Colic lymph node (tissue), 1 donor: Measurements from ENCODE around the genes REL and FAM161A.

DNA sequence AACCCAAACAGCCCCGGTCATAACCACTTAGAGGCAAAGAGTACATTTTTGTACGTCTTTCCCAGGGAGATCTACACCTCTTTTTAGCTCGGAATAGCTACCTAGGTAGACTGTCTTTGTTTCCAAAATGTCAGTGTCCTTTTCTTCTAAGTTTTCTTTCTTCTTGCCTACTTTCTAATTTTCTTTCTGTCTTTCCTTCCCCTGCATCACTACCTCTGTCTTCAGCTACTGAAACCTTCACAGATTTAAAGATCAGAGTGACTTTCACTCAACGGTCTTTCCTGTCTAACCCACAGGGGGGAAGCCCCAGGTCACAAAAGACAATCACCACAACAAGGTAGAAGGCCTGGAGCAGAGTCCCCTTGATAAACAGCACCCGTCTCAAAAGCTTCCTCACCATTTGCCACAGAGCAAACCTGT is 665.5 kb downstream of the BCL11A start:
- PRO-cap: unidirectional peak, minus-strand start at position 221 of the sequence

GRCh38 chr2:60033320-60033659 is 520.2 kb downstream of the BCL11A start:
- PRO-cap: no peak

DNA sequence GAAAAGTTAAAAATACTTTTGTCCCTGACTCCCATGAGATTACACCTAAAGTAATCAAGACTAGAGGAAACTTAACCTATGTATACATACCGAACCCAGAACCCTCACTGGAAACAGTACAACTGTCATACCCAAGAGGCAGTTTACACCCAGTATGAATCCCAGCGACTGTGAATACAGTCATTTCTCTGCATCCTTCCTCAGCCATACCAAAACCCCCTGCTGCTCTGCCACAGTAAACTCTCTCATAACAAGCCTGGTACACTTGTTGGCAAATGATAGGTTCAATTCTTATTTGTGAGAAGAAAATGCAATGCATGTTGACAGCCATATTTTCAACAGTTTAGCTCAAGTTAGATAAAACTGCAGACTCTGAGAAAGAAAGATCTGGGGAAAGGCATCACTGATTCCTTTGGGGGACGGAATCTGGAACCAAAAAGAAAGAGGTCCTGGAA is 252.4 kb downstream of the BCL11A start:
- PRO-cap: no peak

GRCh38 chr2:60479384-60479986 is 74.0 kb downstream of the BCL11A start:
- PRO-cap: no peak

- PRO-cap: no peak
Observed at GRCh38 chr2:60480554-60480945, 72.9 kb downstream of the BCL11A start.

DNA sequence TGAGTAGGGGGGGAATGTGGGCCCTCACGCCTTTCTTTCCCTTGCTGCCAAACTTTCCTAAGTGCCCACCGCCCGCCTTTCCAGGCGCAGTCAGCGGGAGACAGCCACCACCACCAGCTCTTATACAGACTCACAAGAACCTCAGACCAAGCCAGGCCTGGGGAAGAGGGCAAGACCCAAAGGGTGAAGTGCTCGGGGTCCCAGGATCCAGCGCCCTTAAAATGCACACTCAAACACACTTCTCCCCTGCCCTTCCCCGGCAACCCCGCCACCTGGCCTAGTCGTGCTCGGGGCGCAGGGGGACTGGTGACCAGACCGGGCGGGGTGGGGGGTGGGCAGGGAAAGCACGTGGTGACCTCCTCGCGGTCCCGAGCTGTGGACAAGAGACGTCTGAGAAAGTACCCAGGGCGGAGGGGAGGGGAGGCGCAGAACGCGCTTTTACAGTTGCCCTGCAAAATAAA is 2.3 kb downstream of the BCL11A start:
- PRO-cap: unidirectional peak, plus-strand start at position 280 of the sequence; bidirectional peak, plus-strand start at position 382 of the sequence, minus-strand start at position 305 of the sequence

DNA sequence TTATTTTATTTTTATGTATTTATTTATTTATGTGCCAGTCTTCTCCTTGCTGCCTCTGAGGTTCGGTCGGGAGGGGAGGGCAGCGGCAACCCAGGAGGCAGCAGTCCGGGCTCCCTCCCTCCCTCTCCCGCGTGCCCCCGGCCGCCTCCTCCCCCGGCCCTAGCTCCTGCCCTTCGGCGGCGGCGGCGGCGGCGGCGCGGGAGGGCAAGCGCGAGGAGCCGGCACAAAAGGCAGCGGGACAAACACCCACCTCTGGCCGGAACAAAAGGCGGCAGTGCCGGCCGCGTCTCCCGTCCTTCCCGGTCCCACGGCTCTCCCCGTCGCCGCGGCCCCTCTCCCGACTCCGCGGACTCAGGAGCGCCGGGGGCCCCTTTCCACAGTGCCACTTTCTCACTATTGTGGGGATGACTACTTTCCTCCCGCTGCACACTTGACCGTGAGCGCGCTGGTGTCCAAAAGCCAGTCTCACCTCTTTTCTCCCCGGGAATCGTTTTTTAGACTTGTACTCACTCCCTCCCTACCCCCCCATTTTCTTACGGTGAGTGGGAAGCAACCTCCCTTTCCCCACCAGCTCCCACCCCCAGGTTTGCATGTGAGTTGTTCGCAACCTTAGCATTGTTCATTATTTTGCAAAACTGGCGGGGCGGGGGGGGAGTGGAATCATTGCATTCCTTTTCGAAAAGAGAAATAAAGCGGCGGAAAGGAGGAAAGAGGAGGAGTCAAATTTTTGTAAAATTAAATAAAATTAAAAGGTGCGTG is 1.0 kb downstream of the BCL11A start:
- PRO-cap: unidirectional peak, plus-strand start at position 191 of the sequence

- PRO-cap: no peak
Observed at GRCh38 chr2:60809352-60809821, 53.3 kb downstream of the PAPOLG start.

DNA sequence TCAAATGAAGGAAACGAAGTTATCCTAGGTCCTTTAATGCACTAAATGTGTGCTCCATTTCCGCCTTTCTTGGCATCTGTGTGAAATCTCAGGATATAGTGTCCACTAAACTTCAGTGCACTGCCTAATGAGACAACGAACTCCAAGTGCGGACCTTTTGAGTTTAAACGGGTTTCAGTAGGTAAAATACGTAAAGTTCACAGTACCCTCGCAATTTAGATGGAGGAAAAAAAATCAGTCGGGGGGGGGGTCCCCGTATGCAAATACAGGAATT is 740 bp upstream of the REL start:
- PRO-cap: no peak

GRCh38 chr2:60880971-60881885 is at the start of gene REL:
Gene REL (plus strand): TSS chr2:60881574.
- PRO-cap: bidirectional peak, plus-strand start at chr2:60881057, minus-strand start at chr2:60881173; bidirectional peak, plus-strand start at chr2:60881574, minus-strand start at chr2:60881440

GRCh38 chr2:60926410-60927587 is 45.4 kb downstream of the REL start:
- PRO-cap: no peak

DNA sequence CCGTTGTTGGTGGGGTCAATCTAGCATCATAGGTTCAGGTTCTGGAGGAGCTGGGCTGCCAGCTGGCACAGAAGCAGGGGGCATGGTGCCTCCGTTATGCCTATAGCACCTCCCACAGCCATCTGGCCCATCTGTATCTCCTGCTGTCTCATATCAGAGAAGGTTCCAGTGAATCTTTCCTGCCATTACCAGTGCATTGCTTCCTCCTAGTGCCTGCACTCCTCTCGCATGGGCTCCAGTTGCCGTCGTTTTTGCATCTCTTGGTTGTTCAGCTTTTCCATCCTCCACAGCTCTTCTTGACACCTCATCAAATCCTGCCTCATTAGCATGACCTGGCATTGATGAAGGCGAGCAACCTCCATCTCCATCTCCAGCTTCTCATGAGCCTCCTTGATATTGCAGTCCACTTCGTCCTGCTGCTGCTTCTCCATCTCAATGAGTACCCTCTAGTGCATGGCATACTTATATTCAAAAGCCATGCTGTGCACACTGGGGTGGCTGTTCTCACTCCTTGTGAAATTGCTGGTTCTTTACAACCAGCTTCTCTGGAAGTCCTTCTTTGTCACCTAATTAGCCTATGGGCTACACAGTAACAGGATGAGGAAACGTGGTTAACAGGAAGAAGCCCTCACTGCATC is 55.7 kb downstream of the REL start:
- PRO-cap: no peak

GRCh38 chr2:61005981-61006239 is 11.6 kb upstream of the PEX13 start:
- PRO-cap: no peak

GRCh38 chr2:61065481-61065829 is 216 bp upstream of the SANBR start:
- PRO-cap: bidirectional peak, plus-strand start at chr2:61065871, minus-strand start at chr2:61065686

- PRO-cap: no peak
Observed at GRCh38 chr2:61350211-61350591, 120.7 kb downstream of the USP34 start.

DNA sequence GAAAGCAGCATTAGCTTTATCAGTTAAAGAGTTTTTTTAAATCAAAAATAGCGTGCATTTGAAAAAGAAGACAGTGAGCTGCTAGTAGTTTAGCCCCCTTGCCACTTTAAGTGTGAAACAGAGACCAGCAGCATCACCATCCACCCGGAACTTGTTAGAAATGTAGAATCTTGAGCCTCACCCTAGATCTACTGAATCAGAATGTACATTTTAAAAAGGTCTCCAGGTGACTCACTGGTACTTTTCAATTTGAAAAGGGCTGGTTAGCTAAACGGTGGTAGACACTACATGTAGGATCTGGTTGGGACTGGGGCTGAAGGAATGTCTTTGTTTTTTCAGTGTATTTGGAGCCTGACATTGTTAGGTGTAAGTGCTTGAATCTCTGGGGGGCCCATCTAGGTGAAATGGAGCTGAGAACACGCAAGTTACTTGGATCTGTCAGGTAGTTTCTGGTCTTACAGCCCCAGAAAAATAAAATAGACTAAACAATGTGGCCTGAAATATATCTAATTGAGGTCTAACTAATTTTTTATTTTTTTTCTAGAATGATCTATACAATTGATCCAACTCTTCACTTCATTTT is 44.0 kb upstream of the XPO1 start:
- PRO-cap: no peak

DNA sequence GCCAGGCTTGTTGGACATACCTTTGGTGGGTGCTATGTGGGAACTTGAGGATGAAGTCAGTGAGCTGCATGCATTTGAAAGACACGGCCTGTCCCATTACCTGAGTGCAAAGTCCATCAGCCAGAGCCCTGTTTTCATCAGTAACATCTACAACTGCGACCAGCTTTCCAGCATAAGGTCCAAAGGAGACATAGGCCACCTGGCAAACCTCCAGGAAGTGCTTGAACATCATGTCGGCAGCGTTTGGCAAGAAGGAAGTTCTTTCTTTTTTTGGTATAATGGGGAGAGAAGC is 143.2 kb downstream of the FAM161A start:
- PRO-cap: no peak

DNA sequence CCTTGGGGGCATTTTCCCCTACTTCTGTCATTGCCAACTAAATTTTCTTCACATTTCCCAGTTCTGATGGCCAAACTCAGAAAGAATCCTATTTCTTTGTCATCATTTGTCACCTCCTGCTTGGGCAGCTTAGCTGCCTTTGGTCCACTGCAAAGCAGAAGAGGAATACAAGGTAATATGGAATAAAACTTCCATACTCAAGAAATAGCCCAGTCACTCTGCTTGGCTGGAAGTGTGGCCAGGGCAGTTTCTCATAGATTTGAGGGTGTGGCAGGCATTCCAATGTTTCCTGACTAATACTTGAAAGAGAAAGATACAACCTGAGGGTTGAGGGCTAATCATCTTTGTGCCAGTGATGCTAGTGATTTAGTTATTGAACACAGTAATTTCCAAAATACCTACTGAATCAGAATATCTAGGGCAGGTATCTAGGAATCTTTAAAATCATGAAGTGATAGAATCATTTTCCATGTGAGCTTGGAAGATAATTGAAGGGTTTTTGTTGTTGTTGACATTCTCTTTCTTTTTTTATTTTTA is 83.1 kb downstream of the FAM161A start:
- PRO-cap: no peak

GRCh38 chr2:61853626-61854335 is at the start of gene FAM161A:
Gene FAM161A (minus strand): TSS chr2:61854060.
- PRO-cap: bidirectional peak, plus-strand start at chr2:61853839, minus-strand start at chr2:61853845

DNA sequence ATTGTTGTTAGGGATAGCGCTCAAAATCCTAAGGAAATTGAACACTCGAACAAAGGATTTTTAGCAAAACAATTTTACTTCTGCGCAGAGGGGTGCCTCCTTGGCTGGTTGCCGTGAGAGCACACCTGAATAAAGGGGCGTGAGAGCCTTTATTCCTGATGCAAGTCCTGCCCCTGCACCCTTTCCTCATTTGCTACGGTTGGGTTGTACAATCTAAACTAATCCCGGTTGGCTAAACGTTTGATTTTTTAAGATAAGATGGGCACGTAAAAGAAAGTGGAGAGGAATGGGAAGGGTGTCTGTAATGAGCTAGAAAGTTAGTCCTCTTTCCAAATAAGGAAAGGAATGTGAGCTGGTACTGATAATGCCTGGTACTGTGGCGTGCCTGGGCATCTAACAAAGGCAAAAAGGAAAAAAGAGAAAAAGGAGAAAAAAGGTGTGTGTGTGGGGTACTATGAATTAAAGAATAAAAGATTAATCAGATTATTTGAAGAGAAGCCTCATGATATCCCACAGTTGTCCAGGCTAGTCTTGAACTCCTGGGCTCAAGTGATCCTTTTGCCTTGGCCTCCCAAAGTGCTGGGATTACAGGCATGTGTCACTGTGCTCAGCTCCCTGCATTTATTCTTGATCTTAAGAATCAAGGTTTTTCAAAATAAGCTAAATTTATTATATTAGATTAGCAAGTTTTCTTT is 65.8 kb downstream of the COMMD1 start:
- PRO-cap: no peak